SEM (cell line): Measurements from ENCODE around the genes PABPN1 and JPH4.

GRCh38 chr14:23286220-23287082 lies 519 bp upstream of the HOMEZ start:
- PRO-cap = bidirectional peak, plus-strand start at chr14:23286435, minus-strand start at chr14:23286112; bidirectional peak, plus-strand start at chr14:23286639, minus-strand start at chr14:23286581

DNA sequence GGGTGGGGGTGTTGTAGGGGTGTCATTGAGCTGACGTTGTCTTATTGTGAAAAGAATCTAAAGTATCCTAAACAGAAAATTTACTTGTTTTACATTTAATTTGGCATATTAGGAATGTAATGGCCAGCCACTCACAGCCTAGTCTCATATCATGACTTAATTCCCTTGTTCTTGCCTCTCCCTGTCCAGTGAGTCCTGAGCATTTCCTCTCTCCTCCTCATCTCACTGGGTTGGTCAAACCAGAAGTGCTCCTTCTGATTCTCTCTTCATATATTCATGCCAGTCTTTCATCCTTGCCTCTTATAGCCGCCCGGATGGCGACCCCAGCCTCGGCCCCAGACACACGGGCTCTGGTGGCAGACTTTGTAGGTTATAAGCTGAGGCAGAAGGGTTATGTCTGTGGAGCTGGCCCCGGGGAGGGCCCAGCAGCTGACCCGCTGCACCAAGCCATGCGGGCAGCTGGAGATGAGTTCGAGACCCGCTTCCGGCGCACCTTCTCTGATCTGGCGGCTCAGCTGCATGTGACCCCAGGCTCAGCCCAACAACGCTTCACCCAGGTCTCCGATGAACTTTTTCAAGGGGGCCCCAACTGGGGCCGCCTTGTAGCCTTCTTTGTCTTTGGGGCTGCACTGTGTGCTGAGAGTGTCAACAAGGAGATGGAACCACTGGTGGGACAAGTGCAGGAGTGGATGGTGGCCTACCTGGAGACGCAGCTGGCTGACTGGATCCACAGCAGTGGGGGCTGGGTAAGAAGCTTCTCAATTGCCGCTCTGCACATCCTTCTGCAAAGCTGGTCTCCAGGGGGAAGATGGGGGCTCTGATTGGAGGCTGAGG lies 1.0 kb downstream of the BCL2L2 start:
- PRO-cap = no peak

DNA sequence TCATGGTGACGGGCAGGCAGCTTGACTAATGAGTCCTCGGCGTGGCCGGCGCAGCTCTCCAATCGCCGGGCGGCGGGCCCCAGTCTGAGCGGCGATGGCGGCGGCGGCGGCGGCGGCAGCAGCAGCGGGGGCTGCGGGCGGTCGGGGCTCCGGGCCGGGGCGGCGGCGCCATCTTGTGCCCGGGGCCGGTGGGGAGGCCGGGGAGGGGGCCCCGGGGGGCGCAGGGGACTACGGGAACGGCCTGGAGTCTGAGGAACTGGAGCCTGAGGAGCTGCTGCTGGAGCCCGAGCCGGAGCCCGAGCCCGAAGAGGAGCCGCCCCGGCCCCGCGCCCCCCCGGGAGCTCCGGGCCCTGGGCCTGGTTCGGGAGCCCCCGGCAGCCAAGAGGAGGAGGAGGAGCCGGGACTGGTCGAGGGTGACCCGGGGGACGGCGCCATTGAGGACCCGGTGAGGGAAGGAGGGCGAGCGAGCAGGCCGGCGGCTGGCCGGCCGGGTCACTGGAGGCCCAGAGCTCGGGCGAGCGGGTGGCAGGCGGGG lies at the start of gene PABPN1:
Gene PABPN1, plus strand, starts transcription at position 82 of the 535 bp plus-strand sequence.
- PRO-cap = bidirectional peak, plus-strand start at position 82 of the sequence, minus-strand start outside the sequence; bidirectional peak, plus-strand start at position 437 of the sequence, minus-strand start at position 328 of the sequence; bidirectional peak, plus-strand start outside the sequence, minus-strand start at position 497 of the sequence

DNA sequence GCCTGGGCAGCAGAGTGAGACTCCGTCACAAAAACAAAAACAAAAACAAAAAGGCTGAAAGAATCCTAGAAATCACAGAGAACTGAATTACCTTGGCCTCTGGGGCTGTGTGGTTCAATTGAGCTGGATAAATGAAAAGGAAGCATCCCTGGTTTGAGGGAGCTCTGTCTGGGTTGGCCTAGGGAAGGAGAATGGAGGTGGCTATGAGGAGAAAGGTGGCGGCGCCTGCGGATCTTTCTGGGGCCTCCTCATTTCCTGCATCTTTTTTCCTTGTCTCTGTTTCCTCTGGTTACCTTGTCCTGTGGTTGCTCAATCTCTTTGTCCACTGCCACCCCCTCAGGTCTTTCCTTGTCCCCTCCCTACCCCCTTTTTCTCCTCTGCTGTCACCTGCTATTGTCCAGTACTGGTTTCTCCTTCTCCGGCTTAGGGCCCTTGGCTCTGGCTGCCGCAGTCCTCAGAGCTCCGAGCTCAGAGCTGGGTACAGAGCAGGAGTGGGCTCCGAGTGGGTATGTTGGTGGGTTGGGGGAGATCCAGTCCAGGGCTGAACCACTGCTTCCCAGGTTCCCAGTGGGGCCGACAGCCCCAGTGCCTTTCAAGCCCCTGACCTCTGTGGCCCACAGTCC lies 3.2 kb upstream of the MYH6 start:
- PRO-cap = no peak

- PRO-cap = no peak
These were observed 7.3 kb upstream of the MYH6 start for GRCh38 chr14:23415082-23416009.

DNA sequence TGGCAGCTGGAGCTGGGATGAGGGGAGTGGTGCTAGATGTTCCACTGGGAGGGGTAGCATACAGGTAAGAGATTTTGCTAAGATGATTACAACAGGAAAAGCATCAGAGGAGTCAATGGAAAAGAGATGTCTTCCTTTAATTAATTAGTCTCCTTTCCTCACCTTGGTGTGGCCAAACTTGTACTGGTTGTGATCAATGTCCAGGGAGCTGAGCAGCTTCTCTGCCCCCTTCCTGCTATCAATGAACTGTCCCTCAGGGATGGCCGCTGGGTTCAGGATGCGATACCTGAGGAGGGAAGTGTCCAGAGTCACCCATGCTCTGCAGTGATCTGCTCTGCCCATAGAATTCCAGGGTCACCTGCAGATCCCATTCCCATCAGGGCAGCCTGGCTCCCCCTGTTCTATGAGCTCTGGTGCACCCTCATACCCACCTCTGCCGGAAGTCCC lies 9.9 kb downstream of the MYH7 start:
- PRO-cap = no peak

- PRO-cap = no peak
These were observed 8.1 kb downstream of the MYH7 start for GRCh38 chr14:23427373-23427723.

GRCh38 chr14:23444385-23444823 lies 8.9 kb upstream of the MYH7 start:
- PRO-cap = no peak

- PRO-cap = no peak
These were observed 11.9 kb upstream of the MYH7 start for GRCh38 chr14:23447239-23447813.

- PRO-cap = no peak
These were observed 17.7 kb downstream of the NGDN start for GRCh38 chr14:23487065-23487672.

- PRO-cap = bidirectional peak, plus-strand start at chr14:23512466, minus-strand start at chr14:23512400
These were observed 39.4 kb downstream of the ZFHX2 start for GRCh38 chr14:23512044-23512676.

DNA sequence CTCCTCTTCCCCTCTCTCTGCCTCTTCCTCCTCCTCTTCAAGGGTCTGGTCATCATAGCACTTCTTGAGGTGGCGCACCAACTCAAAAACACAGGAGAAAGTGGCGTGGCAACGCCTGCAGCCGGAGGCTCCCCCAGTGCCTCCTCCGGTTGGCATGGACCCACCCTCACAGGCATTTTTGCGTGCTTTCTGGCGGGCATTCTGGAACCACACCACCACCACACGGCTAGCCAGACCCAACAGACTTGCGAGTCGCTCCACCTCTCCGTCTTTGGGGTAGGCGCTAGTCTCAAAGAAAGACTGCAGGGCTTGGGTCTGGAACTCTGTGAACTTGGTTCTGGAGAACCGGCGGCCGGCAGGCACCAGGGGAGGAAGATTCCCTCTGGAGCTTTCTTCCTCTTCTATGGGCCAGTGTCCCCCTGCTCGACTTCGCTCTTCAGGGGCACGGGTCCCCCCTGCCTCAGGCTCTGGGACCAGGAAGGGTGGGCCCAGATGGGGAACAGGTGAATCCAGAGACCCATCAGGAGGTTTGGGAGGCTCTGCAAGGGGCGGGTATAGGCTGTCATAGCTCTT lies 26.7 kb downstream of the ZFHX2 start:
- PRO-cap = no peak

GRCh38 chr14:23548699-23549054 lies 2.9 kb downstream of the ZFHX2 start:
- PRO-cap = no peak

DNA sequence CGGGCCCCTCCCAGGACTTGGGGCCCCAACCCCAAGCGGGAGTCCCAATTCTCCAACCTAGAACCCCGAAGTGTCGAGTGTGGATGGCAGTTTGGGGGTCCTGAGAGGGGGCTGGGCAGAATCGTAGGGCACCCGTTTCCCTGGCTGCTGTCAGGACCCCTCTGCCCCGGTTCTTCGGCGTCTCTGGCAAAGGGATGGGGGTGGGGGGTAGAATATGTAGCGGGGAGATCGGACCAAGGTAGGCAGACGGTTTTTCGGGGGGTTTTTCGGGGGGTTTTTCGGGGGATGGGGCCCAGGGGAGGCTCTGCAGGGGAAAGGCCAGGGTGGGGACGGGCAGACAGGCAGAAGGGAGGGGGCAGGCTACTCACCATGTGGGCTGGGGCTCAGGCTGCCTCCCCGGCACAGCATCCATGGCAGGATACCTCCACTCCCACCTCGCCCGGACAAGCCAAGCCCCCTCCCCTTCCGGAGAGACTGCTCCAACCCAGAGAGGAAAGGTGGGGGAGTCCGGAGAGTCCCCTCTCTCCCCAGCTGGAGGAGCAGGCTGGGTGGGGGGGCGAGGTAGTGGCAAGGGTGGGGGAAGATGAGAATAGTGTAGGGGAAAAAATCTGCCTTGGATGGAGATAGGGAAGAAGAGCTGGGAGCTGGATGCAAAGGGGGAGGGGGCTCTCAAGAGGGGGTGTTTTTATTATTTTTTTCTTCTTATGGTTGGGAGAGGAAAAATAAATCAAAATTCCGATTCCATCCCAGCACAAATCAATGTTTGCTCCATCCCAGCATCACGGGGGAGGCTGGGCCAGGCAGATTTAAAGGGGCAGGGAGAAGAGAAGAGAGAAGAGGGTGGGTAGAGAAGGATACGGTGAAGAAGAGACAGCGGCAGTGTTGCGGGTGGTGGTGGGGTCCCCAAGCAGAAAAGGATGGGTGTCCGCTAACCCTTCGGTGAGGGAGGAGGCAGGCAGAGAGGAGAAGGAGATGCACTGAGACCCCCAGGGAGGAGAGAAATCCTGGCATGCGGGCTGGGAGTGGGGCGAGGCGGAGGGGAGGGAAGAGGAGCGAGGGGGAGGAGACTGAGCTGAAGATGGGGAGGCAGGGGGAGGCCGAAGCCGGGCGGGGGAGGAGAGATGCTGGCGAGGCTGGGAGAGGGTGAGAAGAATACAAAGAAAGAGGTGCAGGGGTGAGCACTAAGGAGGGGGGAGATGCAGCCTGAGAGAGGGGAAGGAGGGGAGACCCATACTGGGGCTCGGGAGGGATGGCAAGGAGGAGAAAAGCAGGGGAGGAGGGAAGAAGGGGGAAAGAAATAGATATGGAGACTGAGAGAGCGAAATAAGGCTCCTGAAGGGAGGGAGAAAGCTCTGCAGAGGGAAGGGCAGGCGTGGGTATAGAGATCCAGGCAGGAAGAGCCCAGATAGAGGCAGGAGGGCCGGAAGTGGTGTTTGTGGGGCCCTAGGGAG lies at the start of gene JPH4:
Gene JPH4, minus strand, starts transcription at position 979 of the 1,451 bp plus-strand sequence.
- PRO-cap = no peak

DNA sequence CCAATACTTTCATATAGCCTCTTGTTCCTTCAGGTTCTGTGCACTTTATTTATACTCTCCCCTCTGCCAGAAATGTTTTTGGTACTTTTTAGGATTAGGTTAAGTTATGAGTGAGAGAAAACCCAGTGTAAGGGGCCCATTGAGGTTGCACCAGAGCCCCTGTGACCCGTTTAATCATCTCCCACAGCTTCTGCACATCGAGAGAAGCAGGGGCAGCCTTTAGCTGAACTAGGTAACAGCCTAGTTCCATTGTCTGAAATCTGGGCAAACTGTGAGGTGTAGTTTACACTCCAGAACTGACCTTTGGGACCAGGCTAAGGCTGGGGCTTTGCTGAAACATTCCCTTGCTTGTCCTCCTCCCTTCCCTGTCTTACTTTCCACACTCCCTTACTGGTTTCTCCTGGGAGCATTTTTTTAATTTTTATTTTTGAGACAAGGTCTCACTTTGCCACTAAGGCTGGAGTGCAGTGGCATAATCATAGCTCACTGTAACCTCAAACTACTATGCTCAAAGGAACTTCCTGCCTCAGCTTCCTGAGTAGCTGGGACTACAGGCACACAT lies 26.0 kb upstream of the DHRS2 start:
- PRO-cap = no peak

DNA sequence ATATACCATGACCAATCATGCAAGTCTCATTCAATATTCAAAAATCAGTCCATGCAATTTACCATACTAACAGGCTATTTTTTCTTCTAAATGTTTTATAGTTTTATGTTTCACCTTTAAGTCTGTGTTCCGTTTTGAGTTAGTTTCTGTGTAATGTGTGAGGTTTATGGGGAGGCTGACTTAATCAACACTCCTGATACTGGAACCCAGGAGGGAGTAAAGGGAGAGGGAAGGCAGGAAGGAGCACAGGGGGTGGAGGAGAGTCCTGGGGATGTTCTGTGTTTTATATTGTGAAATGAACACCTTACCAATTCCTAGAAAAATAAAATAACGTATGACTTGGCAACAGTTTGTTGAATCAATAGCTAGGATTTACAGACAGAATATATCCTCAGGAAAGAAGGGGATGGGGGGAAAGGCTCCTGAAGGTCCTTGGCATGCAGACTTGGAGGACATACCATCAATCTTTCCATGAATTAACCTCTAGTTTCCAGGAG lies 22.2 kb upstream of the DHRS2 start:
- PRO-cap = no peak

DNA sequence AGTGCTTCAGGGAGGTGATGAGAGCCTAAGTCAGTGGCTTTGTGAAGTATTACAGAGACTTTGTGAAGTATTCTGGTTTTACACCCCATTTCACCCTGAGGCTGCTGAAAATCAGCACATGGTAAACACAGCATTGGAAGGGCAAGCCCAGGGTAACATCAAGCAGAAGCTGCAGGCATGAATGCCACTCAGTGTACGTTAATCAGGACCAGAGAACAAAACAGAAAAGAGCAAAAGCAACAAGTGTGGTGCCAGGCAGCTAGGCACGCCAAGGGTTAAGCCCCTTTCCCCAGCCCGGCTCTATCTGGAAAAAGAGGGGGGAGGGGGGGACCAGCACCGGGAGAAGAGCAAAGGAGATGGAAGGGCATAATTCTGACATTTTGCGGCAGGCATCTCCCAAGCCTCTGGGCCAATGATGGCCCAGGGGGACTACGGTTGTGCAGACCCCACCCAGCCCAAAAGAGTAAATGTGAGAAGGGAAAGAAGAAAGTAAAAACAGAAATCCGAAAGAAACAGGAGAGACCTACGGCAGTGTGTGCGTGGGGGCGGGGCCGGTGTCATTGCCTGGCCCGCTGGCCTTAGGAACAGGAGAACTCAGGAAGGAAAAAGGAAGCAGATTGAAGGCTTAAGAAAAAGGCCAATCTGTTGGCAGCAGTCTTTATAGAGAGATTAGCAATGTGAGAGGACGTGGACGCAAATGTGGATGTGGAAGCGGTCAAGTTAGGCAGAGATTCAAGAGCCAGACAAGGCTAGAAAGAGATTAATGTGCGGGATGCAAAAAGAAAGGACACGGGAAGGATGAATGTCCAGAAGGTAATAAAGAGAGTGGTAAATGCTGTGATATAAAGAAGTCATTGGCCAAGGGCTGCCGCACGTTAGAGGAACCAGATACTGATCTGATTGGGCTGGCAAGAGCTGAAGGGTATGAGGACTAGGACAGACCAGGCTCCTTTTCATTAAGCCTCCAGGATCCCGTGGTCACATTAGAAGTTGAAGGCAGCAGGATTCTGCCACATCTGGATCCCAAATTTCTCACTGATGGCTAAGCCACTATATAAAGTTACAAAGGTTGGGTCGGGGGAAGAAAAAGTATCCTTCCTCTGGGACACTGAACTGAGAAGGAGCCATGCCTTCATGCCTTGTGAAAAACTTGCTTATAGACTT lies 59.2 kb downstream of the DHRS2 start:
- PRO-cap = no peak

DNA sequence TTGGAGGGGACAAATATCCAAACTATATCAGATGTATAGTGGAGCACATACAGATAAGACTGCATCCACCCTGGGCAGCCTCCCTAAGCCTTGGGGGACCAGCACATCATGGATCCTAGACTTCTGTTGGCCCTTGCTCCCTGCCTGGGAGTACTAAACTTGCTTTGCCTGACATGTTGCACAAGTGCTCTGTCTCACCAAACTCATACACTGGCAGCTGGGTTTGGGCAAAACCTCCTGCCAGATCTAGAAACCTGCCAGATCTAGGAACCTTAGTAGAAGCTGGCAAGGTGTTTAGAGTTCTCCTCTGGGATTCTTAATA lies 18.4 kb upstream of the DHRS4 start:
- PRO-cap = no peak

- PRO-cap = no peak
These were observed 8.4 kb downstream of the CPNE6 start for GRCh38 chr14:24079665-24080332.

DNA sequence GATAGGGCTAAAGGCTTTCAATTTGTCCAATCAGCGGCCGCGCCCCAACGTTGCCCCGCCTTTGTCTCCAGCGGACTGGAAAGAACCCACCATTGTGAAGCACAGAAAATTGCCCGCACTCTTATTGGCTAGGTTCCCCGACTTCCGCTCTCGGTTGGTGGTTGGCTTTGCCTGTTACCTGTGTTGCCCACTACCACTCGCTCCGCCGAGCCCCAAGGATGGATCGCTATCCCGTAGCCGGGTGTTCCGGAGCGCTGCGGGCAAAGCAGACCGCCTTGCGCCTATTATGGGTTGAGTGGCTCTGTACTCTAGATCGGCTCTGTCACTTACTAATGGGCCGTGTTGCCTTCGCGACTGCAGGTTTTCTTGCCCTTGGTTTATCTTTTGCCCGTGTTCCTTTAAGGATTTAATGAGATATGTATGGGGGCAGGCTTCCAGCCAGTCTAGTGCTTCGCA lies 307 bp upstream of the EMC9 start:
- PRO-cap = bidirectional peak, plus-strand start at position 193 of the sequence, minus-strand start outside the sequence